Mammary epithelial cell (primary cell): Measurements from ENCODE around the genes IL10RB and IFNGR2.

GRCh38 chr21:32360552-32361046 lies 32.2 kb downstream of the URB1 start:
- CAGE, long polyA plus RNA, result no peak
- RRBS, result no CpG with 5 or more reads among the region's 6 CpGs

GRCh38 chr21:32364407-32364916 lies 28.4 kb downstream of the URB1 start:
- CAGE, long polyA plus RNA, result no peak
- RRBS, result no CpG with 5 or more reads among the region's 7 CpGs

GRCh38 chr21:32378666-32379487 lies 13.9 kb downstream of the URB1 start:
- CAGE, long polyA plus RNA, result no peak
- RRBS, result no CpG with 5 or more reads among the region's 9 CpGs

GRCh38 chr21:32389263-32389776 lies 3.5 kb downstream of the URB1 start:
- CAGE, long polyA plus RNA, result no peak
- RRBS, result no CpG with 5 or more reads among the region's 4 CpGs

- CAGE, long polyA plus RNA, result no peak
- RRBS, result no CpG with 5 or more reads among the region's 13 CpGs
Measured at GRCh38 chr21:32410060-32410860, 2.2 kb upstream of the EVA1C start.

GRCh38 chr21:32475220-32475715 lies 62.8 kb downstream of the EVA1C start:
- CAGE, long polyA plus RNA, result no peak
- RRBS, result no CpG with 5 or more reads among the region's 6 CpGs

GRCh38 chr21:32523786-32524878 lies 61.2 kb downstream of the TCP10L start:
- CAGE, long polyA plus RNA, result no peak
- RRBS, result 98% methylated on average over 1 of the region's 13 CpGs

GRCh38 chr21:32532987-32533935 lies 52.1 kb downstream of the TCP10L start:
- CAGE, long polyA plus RNA, result no peak
- RRBS, result no CpG with 5 or more reads among the region's 13 CpGs

- CAGE, long polyA plus RNA, result no peak
- RRBS, result no CpG with 5 or more reads among the region's 9 CpGs
Measured at GRCh38 chr21:32602038-32602711, 10.0 kb downstream of the CFAP298 start.

DNA sequence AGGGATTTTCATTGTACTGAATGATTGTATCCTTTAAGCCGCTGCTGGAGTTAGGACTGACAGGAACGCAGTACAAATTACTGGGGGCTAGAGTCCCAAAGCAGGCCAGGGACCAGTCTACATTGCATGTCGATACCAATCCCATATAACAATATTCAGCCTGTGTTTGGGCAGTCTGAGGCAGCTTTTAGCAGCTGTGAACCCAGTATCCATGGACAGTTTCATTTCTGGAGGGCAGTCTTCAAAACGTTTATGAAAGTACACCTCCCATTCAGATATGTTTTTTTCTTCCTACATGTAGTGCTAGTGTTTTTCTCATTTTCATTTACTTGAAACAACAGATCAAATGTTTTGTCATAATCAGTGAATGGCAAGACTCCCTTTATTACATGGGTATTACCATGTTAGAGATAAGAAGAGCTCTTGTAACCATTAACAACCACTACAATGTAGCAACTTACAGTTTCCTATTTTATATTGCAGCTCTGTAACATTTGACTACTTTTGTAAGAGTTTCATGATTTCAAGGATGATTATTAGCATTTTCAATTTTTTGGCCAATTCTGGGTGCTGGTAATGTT lies 4.0 kb upstream of the SYNJ1 start:
- CAGE, long polyA plus RNA, result no peak
- RRBS, result no CpG with 5 or more reads among the region's 4 CpGs

GRCh38 chr21:32732479-32732678 lies 4.6 kb upstream of the SYNJ1 start:
- CAGE, long polyA plus RNA, result no peak
- RRBS, result no CpG with 5 or more reads among the region's 2 CpGs

DNA sequence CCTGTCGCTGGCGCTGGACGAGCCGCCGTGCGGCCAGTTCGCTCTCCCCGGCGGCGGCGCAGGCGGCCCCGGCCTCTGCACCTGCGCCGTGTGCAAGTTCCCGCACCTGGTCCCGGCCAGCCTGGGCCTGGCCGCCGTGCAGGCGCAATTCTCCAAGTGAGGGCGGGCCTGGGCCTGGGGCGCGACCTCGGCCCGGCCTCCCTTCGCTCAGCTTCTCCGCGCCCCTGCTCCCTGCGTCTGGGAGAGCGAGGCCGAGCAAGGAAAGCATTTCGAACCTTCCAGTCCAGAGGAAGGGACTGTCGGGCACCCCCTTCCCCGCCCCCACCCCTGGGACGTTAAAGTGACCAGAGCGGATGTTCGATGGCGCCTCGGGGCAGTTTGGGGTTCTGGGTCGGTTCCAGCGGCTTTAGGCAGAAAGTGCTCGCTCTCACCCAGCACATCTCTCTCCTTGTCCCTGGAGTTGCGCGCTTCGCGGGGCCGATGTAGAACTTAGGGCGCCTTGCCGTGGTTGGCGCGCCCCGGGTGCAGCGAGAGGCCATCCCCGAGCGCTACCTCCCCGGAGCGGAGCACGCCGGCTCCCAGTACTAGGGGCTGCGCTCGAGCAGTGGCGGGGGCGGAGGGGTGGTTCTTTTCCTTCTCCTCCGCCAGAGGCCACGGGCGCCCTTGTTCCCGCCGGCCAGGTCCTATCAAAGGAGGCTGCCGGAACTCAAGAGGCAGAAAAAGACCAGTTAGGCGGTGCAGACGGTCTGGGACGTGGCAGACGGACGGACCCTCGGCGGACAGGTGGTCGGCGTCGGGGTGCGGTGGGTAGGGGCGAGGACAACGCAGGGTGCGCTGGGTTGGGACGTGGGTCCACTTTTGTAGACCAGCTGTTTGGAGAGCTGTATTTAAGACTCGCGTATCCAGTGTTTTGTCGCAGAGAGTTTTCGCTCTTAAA lies 1.2 kb downstream of the OLIG1 start:
- CAGE, long polyA plus RNA, result no peak
- RRBS, result 2% methylated on average over 24 of the region's 88 CpGs

- CAGE, long polyA plus RNA, result no peak
- RRBS, result 1% methylated on average over 9 of the region's 49 CpGs
Measured at GRCh38 chr21:33265601-33266516, at the start of gene IL10RB. Gene IL10RB, plus strand, starts transcription at chr21:33266367.

GRCh38 chr21:33288857-33289754 lies 22.9 kb downstream of the IL10RB start:
- CAGE, long polyA plus RNA, result no peak
- RRBS, result 10% methylated on average over 2 of the region's 15 CpGs

DNA sequence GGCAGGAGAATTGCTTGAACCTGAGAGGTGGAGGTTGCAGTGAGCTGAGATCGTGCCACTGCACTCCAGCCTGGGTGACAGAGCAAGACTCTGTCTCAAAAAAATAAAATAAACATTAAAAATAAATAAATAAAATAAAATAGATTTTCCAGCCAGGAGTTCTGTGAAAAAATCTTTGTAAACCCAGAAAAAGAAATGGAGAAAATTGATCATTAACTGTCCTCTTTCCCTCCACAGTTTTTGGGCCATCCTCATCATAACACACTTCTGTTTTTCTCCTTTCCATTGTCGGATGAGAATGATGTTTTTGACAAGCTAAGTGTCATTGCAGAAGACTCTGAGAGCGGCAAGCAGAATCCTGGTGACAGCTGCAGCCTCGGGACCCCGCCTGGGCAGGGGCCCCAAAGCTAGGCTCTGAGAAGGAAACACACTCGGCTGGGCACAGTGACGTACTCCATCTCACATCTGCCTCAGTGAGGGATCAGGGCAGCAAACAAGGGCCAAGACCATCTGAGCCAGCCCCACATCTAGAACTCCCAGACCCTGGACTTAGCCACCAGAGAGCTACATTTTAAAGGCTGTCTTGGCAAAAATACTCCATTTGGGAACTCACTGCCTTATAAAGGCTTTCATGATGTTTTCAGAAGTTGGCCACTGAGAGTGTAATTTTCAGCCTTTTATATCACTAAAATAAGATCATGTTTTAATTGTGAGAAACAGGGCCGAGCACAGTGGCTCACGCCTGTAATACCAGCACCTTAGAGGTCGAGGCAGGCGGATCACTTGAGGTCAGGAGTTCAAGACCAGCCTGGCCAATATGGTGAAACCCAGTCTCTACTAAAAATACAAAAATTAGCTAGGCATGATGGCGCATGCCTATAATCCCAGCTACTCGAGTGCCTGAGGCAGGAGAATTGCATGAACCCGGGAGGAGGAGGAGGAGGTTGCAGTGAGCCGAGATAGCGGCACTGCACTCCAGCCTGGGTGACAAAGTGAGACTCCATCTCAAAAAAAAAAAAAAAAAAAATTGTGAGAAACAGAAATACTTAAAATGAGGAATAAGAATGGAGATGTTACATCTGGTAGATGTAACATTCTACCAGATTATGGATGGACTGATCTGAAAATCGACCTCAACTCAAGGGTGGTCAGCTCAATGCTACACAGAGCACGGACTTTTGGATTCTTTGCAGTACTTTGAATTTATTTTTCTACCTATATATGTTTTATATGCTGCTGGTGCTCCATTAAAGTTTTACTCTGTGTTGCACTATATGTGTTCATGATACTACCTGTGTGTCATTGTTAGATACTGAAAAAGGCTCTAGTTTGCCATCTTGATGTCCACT lies 28.3 kb upstream of the IFNAR1 start:
- CAGE, long polyA plus RNA, result no peak
- RRBS, result no CpG with 5 or more reads among the region's 18 CpGs

DNA sequence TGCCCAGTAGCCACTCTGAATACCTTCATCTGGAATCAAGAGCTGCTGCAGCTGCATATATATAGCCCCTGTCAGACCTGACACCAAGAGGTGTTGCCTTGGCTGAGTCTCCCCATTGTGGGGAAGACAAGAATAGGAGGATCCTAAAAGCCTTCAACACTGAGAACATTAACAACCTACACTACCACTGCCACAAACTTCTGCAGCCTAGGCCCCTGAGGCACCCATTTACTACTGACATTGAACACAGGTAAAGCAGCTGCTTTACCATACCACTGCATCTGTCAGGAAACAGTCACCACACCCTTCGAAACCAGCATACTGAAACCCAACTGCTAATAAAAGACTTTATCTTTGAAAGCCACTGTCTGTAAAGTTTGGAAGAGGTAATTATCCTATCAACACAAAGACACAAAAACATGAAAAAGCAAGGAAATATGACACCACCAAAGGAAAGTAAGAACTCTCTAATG lies 7.3 kb downstream of the IFNAR1 start:
- CAGE, long polyA plus RNA, result no peak
- RRBS, result no CpG with 5 or more reads among the region's 1 CpG

GRCh38 chr21:33364181-33364799 lies 38.9 kb upstream of the IFNGR2 start:
- CAGE, long polyA plus RNA, result no peak
- RRBS, result no CpG with 5 or more reads among the region's 9 CpGs

DNA sequence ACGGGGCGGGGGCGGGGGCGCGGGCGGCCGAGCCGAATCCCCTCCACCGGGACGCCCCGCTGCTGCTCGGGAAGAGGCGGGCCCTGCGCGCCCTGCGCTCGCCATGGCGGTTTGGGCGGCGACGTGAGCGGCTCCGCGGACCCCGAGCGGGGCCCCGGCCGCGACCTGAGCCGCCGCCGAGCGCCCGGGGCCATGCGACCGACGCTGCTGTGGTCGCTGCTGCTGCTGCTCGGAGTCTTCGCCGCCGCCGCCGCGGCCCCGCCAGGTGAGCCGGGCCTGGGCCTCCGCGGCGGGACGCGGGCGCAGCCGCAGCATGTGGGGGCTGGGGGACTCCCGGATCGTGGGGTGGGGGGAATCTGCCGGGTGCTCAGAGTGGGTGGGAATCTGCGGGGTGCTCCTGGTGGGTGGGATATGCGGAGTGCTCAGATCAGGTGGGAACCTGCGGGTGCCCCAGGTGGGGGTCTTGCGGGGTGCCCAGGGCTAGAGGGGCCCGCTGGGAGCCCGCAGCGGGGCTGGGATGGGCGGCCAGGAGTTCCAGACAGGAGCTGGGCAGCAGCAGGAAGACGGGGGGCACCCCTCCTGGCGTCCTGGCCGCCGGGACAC lies at the start of gene IFNGR2:
Gene IFNGR2, plus strand, starts transcription at position 62 of the 603 bp plus-strand sequence.
- CAGE, long polyA plus RNA, result no peak
- RRBS, result 2% methylated on average over 31 of the region's 69 CpGs

DNA sequence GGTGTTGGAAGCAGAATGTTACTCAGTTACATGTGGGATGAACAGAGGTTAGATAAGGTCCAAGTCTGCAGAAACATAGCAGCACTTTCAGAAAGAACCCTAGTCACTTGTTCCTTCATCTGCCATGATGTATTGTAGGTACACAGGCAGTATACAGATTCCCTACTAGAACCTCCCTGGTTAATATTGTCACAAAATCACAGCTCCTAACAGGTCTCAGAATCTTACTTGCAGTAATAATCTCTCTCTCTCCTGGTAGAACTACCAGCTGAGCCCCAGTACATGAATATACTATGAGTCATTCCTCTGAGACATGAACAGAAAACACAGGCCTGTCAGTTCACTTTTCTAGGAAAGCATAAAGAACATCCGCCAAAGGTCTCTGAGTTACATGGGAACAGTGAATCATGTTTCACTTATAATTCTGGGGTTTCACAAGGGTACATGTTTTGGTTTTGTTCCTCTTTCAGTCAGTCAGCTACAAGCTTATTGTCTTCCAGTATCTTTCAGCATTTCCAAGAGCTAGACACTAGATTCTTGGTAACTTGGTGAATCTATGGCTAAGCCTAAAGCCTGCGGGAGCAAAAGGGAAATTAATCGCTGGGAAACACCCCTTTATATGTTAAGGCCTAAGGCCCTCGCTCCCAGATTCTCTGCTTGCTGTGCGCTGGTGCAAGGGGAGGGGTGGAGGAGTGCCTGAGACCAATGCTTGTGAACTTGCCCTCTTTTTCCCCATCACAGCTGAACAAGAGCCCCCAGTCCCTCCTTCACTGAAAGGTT lies 31.6 kb downstream of the IFNGR2 start:
- CAGE, long polyA plus RNA, result no peak
- RRBS, result no CpG with 5 or more reads among the region's 5 CpGs

DNA sequence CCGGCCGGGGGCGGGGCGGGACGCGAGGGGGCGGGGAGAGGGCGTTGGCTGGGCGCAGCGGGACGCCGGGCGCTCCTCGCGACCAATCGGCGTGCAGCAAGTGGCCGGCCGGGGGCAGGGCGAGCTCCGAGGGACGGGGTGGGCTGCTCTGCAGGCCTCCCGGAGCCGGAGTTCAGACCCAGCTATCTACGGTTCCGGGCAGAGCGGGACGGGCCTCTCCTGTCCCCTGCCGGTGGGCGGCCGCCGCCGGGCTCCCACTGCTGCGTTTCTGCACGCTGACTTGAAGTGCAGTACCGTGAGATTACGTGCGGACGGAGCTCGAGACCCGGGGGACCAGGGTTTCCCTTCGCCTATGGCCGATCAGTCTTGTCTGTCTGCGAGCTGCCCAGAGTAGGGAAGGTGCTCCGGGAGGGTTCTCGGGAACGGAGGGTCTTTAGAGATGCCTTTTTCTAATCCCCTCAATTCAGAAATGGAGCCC lies 302 bp upstream of the TMEM50B start:
- CAGE, long polyA plus RNA, result no peak
- RRBS, result 2% methylated on average over 35 of the region's 47 CpGs